Osteoblast (primary cell): ENCODE data around the genes OGFOD3, WDR45B and TBCD.

- CAGE, long polyA plus RNA, result no peak
- RRBS, result no CpG with 5 or more reads among the region's 28 CpGs
These were observed 9.5 kb upstream of the TEX19 start for GRCh38 chr17:82349259-82350187.

GRCh38 chr17:82417836-82419217 is at the start of gene OGFOD3:
Gene OGFOD3, minus strand, starts transcription at chr17:82418586.
- CAGE, long polyA plus RNA, result no peak
- RRBS, result 1% methylated on average over 38 of the region's 118 CpGs

GRCh38 chr17:82419504-82419991 is 1.2 kb upstream of the OGFOD3 start:
- CAGE, long polyA plus RNA, result no peak
- RRBS, result no CpG with 5 or more reads among the region's 3 CpGs

- CAGE, long polyA plus RNA, result no peak
- RRBS, result no CpG with 5 or more reads among the region's 23 CpGs
These were observed 12.1 kb downstream of the CYBC1 start for GRCh38 chr17:82438276-82438980.

DNA sequence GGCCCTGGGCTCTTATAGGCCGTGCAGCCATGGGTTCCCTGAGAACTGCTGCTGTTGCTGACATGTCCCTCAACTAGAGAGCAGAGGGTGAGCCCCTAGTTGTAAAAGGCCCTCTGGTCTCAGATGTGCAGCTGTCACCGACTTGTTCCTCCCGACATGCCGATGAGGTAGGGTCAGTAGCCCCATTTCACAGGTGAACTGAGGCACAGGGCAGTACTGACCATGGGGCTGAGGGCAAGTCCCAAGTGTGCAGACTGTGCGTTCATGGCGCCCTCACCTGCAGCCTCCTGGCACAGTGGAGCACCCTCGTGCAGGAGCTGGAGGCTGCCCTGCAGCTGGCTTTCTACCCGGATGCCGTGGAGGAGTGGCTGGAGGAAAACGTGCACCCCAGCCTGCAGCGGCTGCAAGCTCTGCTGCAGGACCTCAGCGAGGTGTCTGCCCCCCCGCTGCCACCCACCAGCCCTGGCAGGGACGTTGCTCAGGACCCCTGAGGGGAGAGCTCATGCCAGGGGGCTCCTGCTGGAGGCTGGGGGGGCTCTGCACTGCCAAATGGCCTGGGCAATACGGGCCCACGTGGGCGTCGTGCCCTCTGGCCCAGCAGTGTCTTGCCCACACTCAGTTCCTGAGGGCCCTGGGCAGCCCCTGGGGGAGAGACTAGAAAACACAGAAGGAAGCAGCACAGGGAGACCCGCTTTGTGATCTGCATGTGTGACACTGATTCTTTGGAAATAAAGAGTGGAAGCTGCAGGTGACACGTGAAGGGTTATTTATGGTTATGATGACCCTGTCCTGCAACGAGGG is 8.5 kb downstream of the CYBC1 start:
- CAGE, long polyA plus RNA, result no peak
- RRBS, result no CpG with 5 or more reads among the region's 21 CpGs

GRCh38 chr17:82443396-82443848 is 7.1 kb downstream of the CYBC1 start:
- CAGE, long polyA plus RNA, result no peak
- RRBS, result 84% methylated on average over 6 of the region's 19 CpGs

DNA sequence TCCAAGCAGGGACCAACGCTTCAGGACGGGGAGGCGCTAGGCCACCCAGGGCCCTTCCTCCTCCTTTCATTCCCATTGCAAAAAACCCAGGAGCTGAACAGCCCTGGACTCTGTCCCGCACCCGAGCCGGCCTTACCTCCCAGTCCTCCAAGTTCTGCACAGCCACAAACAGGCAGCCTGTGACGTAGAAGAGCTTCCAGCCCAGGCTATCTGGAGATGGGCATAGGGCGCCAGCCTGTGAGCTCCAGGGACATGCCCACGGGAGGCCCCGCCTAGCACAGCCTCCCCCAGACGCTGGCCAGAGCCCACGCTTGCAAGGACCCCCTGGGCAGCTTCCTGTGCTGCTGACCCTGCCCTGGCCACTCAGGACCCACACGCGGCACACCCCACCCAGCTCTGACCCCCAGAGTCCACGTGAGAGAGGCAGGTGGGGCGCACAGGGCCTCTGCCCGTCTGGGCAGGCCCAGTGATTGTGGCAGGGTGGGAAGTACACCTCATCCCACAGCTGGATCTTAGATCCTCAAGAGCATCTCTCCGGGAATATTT is 4.0 kb downstream of the CYBC1 start:
- CAGE, long polyA plus RNA, result no peak
- RRBS, result no CpG with 5 or more reads among the region's 18 CpGs

DNA sequence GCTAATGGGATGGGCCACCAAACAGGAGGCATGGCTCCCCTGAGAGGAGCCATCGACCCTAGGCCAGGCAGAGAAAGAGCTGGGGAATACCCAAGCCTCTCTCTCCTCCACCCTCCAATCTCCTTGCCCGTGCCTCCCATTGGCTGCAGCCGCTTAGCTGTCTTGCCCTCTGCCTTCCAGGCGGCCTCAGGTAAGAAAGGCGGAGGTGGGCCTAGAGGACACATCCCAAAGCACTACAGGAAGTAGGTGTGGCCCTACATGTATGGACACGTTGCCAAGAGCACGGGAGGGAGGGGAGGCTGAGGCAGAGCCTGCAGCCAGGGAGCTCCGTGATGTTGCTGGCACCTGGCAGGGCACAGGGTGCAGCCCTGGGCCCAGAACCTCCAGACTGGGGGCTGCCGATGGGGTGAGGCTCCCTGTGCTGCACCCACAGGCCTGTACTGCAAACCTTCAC is 23.7 kb upstream of the FOXK2 start:
- CAGE, long polyA plus RNA, result no peak
- RRBS, result no CpG with 5 or more reads among the region's 9 CpGs

- CAGE, long polyA plus RNA, result no peak
- RRBS, result 92% methylated on average over 9 of the region's 53 CpGs
These were observed 34.7 kb downstream of the WDR45B start for GRCh38 chr17:82613224-82614302.

- CAGE, long polyA plus RNA, result start-site peak on the minus strand at chr17:82648409-82648448, 512 and 90 reads in 2 replicates
- RRBS, result under 1% methylated on average over 6 of the region's 109 CpGs
These were observed at the start of gene WDR45B for GRCh38 chr17:82648186-82649055. Gene WDR45B, minus strand, starts transcription at chr17:82648444.

GRCh38 chr17:82751301-82752278 is at the start of gene TBCD:
Gene TBCD, plus strand, starts transcription at chr17:82752065.
- CAGE, long polyA plus RNA, result no peak
- RRBS, result 1% methylated on average over 67 of the region's 135 CpGs

DNA sequence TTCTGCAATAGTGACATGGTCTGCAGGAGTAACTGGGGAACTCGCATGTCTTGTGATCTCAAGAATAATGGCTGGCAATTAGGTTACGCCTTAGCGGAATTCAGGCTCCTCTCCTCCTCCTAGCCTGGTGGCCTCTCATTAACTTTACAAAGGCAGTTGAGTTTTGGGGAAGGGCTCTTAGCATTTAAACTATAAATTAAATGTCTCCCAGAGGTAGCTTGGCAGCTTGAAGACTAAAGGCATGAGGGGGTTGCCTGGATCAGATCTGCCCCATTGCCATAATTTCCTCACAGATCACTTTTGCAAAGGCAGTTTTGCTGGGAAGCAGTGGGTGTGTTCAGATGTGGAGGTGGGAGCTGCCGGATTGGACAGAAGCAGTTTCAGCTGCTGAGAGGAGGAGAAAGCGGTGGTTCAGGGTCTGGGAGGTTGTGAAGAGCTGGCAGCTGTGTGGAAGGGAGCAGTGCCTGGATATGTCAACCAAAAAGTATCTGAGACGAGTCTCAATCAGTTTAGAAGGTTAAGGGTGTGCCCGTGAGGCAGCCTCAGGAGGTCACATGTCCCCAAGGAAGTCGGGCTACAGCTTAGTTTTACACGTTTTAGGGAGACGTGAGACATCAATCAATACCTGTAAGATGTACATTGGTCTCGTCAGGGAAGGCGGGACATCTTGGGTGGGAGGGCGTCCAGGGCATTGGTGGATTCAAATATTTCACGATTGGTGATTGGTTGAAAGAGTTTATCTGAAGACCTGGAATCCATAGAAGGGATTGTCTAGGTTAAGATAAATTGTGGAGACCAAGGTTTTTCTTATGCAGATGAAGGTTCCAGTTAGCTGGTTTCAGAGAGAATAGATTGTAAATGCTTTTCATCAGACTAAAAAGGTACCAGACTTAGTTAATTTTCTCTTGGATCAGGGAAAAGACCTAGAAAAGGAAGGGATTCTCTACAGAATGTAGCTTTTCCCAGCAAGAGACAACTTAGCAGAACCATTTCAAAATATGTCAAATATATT is 2.9 kb downstream of the TBCD start:
- CAGE, long polyA plus RNA, result no peak
- RRBS, result no CpG with 5 or more reads among the region's 14 CpGs

- CAGE, long polyA plus RNA, result no peak
- RRBS, result 57% methylated on average over 1 of the region's 12 CpGs
These were observed 563 bp upstream of the ZNF750 start for GRCh38 chr17:82840381-82840789.

DNA sequence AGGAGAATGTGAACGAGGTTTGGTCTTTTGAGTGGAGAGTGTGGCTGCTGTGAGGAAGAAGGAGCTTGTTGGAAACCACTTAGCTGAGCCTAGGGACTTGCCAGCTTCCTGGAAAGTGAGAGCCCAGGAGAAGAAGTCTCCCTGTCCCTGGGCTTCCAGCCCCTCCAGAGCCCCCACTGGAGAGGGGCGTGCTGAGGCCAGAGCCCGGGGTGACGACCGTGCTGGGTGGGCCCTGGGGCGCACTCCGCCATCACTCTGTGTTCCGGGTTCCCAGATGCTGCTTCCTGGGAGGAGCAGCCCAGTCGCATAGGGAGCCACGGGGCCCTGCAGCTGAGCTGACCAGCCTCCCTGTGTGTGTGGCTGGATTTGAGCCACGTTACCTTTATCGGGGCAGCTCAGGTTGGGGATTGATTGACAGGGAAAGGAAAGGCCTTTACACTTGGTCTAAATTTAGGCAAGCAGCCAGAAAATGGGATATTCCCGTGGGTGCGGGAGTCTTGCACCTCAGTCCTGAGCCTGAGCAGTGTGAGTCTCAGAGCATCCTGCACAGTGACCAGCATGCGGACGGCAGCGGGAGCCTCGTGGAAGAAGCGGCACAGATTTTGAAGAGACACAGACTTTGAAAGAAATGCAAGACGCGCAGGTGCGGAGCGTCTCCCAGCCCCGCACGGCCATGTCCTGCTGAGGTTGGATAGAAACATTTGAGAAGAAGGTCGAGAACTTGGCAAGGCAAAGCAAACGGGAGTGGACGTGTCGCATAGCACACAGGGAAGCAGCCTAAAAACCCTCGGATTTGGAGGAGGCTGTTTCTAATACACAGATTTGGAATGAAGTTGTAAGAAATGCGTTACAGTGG is 51.3 kb upstream of the ZNF750 start:
- CAGE, long polyA plus RNA, result no peak
- RRBS, result 94% methylated on average over 6 of the region's 31 CpGs

DNA sequence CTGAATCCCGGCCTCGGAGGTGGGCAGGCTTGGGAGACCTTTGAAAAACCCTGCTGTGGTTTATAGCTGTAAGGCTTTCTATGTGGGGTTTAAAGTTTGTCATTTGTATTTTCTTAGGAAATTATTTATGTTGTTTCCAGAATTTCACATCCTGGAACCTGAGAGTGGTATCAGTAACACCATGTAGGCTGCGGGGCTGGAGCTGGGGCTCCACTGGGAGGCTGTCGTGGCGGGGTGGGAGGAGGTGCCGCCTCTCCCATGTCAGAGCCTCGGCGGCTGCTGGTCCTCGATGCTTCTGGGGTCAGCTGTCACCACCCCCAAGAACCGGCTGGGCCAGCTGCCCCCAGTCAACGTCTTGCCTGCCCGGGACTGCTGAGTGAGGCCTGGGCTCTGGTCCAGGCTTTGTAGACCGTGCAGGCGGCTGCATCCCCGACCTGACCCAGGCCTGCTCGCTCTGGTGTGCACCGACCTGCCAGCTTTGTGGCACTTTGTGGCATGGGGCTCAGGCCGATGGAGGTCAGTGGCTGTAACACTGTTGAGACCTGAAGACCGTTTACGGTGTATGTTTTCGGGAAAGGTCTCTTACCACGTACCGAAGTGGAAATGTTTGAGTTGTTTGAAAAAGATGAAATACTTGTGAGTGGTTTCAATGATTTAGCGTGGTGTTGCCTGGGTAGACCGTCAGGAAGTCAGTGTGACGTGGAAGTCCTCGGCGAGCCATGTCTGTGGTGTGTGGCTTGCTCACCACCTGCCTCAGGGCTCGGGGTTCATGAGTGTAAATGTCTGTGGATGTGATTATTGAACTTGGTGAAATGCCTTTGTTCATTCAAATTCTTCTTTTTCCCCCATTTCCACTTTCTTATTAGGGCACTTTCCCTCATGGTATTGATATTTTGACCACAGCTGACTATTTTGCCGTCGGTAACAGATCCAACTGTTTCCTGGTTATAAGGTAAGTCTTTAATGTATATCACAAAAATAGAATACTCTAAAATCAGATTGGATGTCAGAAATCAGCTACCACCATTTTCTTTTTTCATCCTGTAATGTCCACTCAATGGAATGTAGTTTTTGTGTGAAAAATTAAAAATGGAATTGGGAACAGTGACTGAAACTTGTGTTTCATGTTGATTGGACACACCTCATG is 53.2 kb upstream of the ZNF750 start:
- CAGE, long polyA plus RNA, result no peak
- RRBS, result 69% methylated on average over 3 of the region's 31 CpGs

GRCh38 chr17:83074984-83075824 is 4.2 kb upstream of the METRNL start:
- CAGE, long polyA plus RNA, result no peak
- RRBS, result no CpG with 5 or more reads among the region's 35 CpGs

GRCh38 chr17:83078265-83078510 is 1.2 kb upstream of the METRNL start:
- CAGE, long polyA plus RNA, result no peak
- RRBS, result no CpG with 5 or more reads among the region's 10 CpGs

GRCh38 chr17:83080304-83080469 is 778 bp downstream of the METRNL start:
- CAGE, long polyA plus RNA, result no peak
- RRBS, result 2% methylated on average over 8 of the region's 25 CpGs

- CAGE, long polyA plus RNA, result no peak
- RRBS, result no CpG with 5 or more reads among the region's 50 CpGs
These were observed 3.7 kb downstream of the METRNL start for GRCh38 chr17:83082681-83084024.

GRCh38 chr17:83090996-83092349 is 12.1 kb downstream of the METRNL start:
- CAGE, long polyA plus RNA, result no peak
- RRBS, result 67% methylated on average over 16 of the region's 58 CpGs